ENCODE measurements around a stretch of chr10.

DNA sequence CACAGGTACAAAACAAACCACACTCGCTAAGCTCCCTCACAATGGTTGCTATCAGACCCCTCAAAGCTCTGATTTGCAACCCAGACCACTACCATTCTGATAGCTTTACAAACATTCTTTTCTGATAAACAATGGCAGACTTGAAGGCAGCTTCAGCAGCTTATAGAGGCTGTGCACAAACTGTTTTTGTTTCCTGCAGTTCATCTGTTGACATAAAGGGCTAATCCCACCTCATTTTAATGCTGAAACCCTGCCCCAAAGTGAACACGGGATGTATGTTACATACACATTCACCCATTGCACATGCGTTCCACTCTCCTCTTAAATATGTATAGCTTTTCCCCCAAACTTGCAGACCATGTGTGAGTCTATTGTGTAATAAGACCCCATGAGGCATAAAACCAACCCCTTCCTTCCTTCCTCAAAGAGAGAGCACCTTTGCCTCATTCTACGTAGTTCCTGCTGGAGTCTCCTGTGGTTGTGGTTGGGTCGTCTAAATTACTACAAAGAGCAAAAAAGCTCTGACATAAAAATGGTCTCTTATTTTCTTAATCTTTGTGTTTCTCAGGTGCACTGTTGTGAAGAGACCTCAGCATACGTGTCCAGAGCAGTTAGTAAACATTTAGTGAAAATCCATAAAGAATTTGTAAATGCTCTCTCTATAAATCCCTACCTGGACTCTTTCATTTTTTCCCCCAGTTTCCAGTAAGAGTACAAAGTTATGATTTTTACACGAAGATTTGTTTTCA lies 345.7 kb upstream of the KLF6 start:
- PRO-cap, 3 experiments = no peak in any of the 3 experiments
- RRBS = no CpG with 5 or more reads among the region's 7 CpGs

DNA sequence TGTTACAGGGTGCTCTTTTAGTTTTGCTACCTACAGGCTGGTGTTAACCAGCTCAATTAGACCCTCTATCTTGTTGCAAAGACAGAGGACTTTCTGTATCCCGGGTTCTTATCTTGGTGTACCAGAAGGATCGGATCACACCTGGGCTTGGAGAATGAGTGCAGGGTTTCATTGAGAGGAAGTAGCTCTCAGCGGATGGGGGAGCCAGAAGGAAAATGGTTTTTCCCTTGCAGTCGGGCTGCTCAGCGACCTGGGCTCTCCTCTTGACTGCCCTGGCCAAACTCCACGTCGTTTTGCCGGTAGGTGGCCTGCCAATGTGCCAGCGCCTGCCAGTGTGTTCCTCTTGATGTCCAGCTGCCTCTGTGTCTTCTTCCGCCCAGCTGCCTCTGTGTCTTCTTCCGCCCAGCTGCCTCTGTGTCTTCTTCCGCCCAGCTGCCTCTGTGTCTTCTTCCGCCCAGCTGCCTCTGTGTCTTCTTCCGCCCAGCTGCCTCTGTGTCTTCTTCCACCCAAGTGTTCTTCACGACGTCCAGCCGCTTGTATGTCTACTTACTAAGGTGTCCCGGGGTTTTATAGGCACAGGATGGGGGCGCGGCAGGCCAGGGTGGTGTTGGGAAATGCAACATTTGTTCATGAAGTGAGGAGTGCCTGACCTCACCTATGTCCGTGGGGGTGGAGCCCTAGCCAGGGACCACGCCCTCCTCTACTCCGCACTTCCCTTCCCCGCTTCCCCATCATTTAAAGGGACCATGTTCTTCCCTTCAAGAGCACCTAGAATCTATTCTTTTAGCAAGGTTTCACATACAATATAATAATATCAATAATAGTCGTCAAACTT lies 364.3 kb upstream of the KLF6 start:
- PRO-cap, 3 experiments = no peak in any of the 3 experiments
- RRBS = no CpG with 5 or more reads among the region's 25 CpGs

DNA sequence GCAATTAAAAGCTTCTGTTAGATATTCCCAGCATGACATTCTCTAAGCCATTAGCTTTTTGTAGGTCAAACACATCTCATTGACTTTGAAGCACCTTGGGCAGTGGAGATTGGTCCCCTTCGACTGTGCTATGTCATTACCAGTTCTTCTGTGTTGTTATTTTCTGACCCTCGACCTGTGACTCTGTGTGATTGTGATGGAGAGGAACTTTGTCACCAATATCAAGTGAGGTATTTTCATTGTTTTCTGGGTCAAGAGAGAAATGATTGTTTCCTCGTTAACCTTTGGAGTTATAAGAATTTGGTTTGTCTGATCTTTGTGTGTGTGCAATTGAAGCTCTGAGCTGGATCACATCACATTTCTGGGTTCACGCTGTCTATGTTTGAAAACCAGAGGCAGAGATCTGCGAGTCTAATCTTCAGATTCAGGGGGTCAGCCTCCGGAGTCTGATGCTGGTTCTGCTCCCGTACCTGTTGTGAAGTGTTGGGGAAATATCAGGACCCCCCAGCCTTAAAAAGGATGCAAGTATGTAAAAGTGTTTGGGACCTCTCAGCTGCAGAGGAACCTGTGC lies 432.2 kb upstream of the KLF6 start:
- PRO-cap, 3 experiments = no peak in any of the 3 experiments
- RRBS = no CpG with 5 or more reads among the region's 7 CpGs

- PRO-cap, 3 experiments = no peak in any of the 3 experiments
- RRBS = no CpG with 5 or more reads among the region's 6 CpGs
Observed at GRCh38 chr10:4662433-4662898, 163.5 kb upstream of the AKR1E2 start.

DNA sequence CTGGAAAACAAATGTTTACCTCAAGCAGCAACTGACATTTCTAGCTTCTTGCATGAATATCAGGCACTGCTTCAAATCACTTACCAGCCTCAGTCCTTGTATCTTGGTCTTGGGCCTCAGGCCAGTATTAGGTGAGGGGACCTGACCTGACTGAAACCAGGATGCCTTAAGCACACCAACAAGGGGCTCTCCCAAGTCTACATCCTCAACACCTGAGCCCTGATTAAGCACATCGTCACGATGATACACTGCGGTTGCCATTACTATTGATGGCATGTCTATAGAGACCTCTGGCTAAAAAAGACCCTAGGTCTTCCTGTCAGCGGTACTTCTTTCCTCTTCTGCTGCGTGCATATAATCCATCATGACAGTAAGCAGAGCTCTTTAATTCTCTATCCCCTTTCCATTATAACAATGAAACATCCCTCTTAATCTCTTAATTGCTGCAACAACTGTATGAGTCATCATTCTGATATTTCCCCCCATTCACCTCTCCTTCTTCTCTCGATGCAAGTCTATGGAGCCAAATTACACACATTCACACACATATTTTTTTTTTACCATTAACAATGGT lies 45.4 kb upstream of the AKR1E2 start:
- PRO-cap, 3 experiments = no peak in any of the 3 experiments
- RRBS = no CpG with 5 or more reads among the region's 6 CpGs

DNA sequence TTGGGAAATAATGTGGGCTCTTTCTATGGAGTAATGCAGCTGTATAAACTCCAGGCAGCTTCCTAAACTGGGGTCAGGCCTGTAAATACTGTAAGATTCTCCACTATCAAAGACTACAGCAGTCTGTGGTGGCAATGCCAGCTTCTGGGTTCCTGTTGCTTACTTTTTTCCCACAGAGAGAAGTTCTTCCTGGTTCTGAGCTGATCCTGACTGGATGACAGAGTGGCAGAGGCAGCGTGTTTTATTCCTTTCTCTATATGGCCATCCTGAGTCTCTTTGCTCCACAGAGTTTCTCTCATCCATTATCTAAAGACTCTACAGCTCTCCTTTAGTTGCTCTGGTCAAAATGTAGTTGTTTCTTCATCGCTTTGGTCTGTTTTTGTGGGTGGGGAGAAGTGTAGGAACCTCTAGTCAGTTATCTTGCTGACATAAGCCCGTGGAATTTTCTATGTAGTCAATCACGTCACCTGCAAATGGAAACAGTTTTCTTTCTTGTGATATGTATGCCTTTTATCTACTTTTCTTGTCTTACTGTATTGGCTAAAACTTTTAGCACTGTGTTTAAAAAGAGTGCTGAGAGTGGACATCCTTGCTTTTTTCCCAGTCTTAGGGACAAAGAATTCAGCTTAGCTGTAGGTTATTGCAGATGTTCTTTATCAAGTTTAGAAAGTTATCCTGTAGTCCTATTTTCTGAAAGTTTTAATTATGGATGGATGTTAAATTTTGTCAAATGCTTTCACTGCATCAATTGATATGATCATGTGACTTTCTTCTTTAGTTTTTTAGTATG lies 42.2 kb downstream of the AKR1E2 start:
- PRO-cap, 3 experiments = no peak in any of the 3 experiments
- RRBS = no CpG with 5 or more reads among the region's 4 CpGs

DNA sequence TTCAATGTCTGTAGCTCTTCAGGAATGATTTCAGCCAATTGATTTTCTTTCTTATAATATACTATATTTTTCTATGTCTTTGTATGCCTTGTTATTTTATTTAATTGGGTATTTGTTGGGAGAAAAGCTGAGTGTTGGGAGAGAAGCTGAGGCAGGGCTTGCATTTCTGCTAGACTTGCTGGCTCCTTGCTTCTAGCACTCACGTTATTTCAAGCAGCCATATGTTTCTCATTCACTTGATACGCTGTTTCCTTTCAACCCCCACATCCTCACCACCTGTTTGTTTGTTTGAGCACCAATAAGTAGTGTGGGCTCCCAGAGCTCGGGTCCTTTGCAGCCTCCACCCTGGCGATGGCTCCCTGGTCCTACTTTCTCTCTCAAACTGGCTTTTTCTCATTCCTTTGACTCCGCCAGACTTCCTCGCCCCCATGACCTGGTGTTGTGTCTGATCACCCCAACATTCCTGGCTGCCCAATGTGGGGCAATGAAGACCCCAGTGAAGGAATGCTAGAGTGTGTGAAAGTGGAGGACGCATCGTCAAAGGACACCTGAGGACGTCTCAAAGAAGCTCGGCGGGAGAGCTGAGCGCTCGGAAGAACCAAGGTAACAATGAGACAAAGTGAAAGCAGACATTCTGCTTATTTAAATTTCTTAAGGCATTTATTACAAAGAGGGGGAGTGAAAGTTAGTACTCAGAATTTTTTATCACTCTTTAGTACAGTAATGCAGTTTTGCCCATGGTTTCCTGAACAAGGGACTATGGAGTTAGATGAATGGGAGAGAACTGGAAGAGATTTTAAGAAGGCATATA lies 31.6 kb upstream of the AKR1C2 start:
- PRO-cap, 3 experiments = no peak in any of the 3 experiments
- RRBS = no CpG with 5 or more reads among the region's 13 CpGs

DNA sequence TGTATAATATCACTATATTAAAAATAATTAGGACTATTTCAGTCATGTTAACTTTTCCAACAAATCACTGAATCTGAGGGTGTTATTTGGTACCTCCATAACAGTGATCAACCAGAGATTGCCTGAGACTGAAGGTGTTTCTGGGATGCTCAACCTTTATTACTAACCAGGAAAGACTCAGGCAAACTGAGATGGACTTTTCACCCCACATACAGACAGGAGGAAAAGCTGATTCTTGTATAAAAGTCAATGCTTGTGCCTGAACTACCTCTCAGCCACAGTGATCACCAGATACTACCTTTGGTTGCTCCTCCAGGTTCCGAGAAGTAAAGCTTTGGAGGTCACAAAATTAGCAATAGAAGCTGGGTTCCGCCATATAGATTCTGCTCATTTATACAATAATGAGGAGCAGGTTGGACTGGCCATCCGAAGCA lies 1.9 kb downstream of the AKR1C3 start:
- PRO-cap, 3 experiments = no peak in any of the 3 experiments
- RRBS = no CpG with 5 or more reads among the region's 3 CpGs

- PRO-cap, 3 experiments = no peak in any of the 3 experiments
- RRBS = no CpG with 5 or more reads among the region's 16 CpGs
Observed at GRCh38 chr10:5416875-5417512, 4.6 kb downstream of the NET1 start.

DNA sequence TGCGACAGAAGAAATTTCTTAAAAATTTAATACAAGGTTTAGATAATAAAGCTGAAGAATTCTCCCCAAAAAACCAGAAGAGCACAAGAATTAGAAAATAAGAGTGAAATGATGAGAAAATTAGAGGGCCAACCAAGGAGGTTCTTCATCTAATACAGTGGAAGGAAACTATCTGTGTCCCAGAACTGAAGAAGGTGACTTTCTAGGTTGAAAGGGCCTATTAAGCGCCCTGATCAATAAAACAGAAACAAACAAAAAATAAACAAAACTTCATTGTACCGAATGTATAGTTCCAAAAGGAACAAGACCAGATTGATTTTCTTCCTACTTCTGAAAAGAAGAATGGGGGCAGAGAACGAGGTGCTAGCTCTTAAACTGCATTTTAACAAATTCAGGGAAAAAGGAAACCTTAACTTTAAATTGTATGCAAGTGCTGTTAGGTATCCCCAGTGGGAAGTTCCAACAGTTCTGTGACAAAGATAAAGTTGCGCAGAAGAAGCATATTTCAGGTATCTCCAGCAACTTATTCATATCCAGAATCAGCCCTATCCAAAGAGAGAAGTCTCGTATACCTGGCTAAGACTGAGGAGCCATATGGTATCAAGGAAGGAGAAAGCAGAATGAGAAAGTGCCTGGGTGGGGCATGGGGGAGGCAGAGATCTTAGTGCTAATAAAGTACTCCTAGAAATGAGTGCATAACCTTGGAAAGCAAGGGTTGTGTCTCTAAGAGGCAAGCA lies 12.4 kb downstream of the TASOR2 start:
- PRO-cap, 3 experiments = no peak in any of the 3 experiments
- RRBS = no CpG with 5 or more reads among the region's 6 CpGs

- PRO-cap, 3 experiments = no peak in any of the 3 experiments
- RRBS = no CpG with 5 or more reads among the region's 7 CpGs
Observed at GRCh38 chr10:5785706-5786159, 27.5 kb downstream of the GDI2 start.

DNA sequence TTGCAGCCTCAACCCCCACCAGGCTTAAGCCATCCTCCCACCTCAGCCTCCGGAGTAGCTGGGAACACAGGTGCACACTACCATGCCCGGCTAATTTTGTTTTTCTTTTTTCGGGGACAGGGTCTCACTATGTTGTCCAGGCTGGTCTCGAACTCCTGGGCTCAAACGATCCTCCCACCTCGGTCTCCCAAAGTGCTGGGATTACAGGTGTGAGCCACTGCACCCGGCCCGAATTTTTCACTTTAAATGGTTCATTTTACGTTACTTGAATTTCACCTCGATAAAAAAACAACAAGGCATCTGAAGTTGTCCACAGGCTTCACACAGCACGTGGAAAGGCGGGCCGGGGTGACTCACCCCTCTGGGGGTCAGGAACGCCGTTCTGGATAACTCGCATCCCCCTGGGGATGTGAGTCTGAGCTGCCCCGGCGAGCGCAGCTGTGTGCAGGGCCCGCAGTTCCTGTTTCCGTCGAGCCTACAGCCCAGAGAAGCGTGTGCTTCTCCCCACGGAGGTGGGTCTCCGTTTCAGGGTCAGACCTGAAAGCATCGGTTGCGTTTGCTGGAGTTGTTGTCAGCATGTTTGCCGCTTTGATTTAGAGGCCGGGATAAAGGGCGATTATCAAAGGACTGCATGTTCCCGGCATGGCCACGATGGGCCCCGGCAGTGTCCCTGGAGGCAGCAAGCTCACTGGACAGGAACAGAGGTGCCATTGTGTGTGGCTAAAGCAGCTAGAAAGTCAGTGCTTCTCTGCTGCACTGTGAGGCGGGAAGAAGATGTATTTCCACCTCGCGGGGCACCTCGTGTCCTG lies 27.0 kb upstream of the GDI2 start:
- PRO-cap, 3 experiments = no peak in any of the 3 experiments
- RRBS = 7% methylated on average over 8 of the region's 37 CpGs

DNA sequence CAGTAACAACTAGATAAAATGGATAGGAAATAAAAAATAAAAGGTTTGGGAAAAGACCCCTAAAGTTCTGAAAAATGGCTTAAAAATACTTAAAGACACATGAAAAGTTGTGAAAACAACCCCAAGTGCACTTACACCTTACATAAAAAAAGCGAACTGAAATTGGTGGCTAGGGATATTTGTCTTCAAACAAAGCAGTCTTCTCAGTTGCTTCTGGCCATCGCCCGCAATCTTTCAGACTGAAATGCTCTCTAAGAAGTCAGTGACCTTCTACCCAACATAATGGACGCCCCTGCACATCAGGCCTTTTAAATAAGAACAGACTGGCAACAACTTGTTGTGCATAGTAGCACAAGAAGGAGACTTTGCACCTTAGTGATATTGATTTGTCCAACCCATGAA lies 4.5 kb downstream of the IL15RA start:
- PRO-cap, 3 experiments = no peak in any of the 3 experiments
- RRBS = no CpG with 5 or more reads among the region's 4 CpGs

GRCh38 chr10:5987744-5988211 lies 10.4 kb upstream of the IL15RA start:
- PRO-cap, 3 experiments = no peak in any of the 3 experiments
- RRBS = no CpG with 5 or more reads among the region's 4 CpGs

DNA sequence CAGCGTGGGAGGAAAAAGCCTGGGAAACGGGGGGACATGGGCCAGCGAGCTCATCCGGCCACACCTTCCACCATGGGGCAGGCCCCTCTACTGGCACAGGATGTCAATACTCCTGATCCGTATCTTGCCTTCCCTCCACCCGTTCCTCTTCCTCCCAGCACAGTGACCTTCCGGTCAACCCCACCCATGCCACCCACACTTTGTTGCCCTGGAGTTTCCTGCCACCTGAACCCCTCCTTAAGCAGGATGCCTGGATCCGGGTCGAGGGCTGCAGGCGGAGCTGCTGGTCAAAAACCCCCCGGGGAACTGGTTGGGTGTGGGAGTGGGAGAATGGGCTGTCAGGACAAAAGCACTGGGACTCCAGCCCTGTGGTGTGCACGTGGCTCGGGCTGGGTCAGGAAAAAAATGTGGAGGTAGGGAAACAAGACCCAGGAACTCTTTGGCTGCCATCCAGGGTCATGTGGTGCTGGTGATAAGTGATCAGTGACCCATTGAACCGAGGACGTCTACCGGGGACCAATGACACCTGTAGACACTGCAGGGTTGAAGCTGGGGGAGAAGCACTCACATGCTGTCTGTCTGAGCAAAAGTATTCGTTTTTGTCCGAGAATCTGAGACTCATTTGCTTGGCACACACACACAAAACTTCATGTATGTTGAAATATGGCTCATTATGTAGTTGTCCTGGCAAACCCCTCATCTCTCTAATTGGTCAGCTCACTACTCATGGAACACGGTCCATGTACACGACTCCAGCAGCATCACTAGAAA lies 8.1 kb downstream of the IL2RA start:
- PRO-cap, 3 experiments = no peak in any of the 3 experiments
- RRBS = 15% methylated on average over 7 of the region's 20 CpGs

DNA sequence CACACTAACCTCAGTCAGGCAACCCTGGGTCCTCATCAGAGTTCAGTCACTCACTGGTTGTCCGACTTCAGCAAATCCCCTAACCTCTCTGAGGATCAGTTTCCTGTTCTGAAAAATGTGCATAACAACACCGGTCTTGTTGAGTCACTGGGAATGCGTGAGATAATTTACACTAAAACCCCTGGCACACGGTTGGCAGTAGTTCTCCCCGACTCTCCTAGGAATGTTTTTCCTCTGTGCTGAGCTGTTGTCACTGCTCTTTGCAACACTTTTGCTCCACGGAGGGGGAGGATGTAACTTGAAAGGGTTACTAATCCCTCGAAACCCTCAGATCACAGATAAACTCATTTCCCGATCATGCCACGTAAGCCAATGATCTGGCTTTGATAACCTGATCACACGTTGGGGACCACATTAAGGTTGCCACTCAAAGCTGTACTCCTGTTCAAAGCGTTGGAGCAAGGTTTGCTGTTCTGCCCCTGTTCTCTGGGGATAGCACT lies 5.2 kb upstream of the RBM17 start:
- PRO-cap, 3 experiments = no peak in any of the 3 experiments
- RRBS = no CpG with 5 or more reads among the region's 11 CpGs

DNA sequence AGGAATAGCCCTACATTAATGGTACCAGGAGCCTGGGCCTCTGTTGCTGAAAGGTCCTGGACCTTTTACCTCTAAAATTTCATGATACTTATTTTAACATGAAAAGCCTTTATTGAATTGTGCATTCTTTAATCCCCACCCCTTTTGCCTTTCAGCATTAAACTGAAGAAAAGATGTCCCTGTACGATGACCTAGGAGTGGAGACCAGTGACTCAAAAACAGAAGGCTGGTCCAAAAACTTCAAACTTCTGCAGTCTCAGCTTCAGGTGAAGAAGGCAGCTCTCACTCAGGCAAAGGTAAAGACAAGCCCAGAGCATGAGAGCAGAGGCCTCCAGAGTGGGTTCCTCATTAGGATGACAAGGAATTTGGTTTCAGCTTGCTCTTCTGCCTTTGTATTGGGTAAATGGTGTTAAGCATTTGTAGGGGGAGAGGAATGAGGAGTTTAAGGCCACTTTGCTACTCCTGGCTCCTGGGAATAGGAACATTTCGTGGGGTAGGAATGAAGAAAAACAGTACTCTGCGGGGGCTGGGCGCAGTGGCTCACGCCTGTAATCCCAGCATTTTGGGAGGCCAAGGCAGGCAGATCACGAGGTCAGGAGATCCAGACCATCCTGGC lies 8.2 kb downstream of the RBM17 start:
- PRO-cap, 3 experiments = no peak in any of the 3 experiments
- RRBS = no CpG with 5 or more reads among the region's 6 CpGs

GRCh38 chr10:6109938-6110327 lies 21.1 kb downstream of the RBM17 start:
- PRO-cap, 3 experiments = no peak in any of the 3 experiments
- RRBS = no CpG with 5 or more reads among the region's 10 CpGs

- PRO-cap, 3 experiments = no peak in any of the 3 experiments
- RRBS = no CpG with 5 or more reads among the region's 3 CpGs
Observed at GRCh38 chr10:6113207-6113711, 24.4 kb downstream of the RBM17 start.

GRCh38 chr10:6148320-6148766 lies 54.4 kb upstream of the PFKFB3 start:
- PRO-cap, 3 experiments = no peak in any of the 3 experiments
- RRBS = no CpG with 5 or more reads among the region's 8 CpGs